Metastatic Breast Carcinoma in the Ovary (tissue), 3 donors: ENCODE data around the genes ATP7B, ALG11 and PCDH8.

DNA sequence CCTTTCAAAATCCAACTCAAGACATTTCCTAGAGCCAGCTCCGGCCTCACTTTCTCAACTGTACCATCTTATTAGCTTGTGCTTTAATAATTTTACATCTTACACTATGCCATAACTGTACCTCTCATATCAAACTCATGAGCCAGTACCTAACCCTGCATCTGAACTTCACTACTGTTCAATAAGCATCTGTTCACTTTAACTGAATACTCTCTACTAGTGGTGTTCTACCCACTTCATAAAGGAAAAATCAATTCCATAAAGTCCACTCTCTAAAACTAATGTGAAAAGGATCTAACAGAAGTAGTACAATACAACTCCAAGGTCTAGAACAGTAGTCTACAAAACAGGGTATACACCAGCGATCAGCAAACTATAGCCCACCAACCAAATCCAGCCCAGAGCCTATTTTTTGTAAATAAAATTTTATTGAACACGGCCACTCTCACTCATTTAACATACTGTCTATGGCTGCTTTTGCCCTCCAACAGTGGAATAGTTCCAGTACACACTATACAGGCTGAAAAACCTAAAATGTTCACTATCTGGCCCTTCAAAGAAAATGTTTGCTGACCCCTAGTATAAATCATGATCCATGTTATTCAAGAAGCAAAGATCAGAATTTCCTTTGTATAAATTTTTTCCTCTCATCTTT, 33.2 kb downstream of the INTS6 start:
- PRO-cap, 3 experiments, result no peak in any of the 3 experiments

DNA sequence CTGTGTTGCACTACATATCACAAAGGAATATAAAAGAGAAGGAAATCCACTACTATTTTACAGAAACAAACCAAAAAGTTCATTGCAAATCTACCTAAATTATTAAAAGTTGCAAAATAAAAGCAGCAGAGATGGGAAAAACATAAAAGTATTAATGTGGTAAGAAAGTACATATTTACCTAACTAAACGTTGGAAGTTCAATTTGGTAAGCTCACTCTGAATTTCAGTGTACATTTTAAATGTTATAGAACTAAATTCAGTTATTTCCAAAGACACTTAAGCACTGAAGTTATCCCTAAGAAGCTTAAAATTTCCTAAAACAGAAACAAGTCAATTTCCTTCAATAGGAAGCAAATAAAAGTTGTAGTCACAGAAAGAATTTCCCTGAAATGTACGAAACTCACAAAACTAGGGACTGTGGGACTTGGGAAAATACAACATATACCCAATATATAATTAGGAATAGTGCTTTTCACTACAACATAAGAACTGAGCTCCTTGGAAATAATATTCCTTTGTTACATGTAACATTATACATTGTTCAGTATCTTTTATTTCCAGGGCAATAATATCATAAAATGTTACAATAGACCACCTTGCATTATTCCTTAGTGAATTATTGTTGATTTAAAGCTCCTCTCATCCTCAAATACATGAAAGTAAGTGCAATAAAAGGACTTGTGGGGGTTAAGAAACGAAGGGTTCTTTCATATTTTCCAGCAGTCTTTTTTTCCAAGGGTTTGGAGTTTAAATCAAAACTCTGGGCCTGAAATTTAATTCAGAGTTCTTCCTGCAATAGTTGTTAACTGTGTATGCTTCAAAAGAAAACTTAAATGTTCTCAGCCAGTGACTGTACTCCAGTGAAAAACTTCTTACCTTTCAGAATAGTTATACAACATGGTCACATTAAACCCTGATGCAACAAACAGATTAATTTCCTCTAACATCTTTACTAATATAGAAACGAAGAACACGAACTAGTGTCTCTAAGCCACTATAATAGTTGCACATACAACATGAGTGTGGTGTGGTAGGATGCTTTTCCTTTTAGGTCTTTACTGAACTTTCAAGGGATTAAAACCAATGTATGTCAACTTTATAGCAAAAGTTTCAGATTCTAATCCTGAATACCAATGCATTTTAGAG, 2.8 kb downstream of the INTS6 start:
- PRO-cap, 3 experiments, result no peak in any of the 3 experiments

GRCh38 chr13:51451415-51451865, 1.4 kb downstream of the INTS6 start:
- PRO-cap, 3 experiments, result peak in 3 of 3 experiments; most common plus-strand start chr13:51451679 (in 2); most common minus-strand start chr13:51451709 (in 2)

GRCh38 chr13:51523299-51523653, 61.0 kb upstream of the WDFY2 start:
- PRO-cap, 3 experiments, result no peak in any of the 3 experiments

DNA sequence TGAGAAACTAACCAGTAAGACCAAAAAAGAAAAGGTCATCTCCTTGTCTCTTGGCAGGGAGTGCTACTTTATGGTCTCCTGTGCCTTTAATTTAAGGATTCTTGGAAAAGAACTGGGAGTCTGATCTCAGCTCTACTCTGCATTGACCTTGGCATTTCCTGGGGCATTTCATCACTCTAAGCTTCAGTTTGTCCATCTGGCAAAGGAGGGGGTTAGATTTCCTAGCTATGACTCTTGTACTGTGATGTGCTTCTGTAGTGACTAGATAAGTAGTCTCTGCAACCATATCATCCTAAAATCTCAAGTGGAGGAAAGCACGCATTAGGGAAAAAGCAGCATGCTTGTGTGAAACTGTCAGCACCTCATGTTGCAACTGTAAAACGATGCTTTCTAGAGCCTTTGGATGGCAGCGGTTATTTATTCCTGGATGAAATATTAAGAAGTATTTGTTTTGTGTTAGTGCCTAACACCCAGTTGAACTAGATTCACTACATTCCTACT, 6.7 kb downstream of the WDFY2 start:
- PRO-cap, 3 experiments, result no peak in any of the 3 experiments

DNA sequence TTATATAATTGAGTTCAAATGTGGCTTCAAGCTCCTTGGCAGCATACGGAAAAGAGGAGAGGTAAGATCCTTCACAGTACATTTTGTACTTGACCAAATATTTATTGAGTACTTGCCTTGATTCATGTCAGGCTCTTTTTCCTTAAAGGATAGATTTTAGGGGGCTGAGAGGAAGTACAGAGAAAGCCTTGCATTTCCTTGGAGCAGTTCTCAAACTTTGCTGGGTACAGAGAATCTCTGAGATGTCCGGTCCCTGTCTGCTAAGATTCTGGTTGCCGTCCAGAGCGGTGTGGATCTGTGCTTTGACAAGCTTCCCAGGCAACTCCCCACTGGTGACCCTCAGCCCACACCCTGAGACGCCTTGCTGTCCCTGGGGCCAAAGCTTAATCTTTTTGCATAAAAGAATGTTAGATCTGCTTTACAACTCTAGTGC, 64.4 kb downstream of the DHRS12 start:
- PRO-cap, 3 experiments, result no peak in any of the 3 experiments

- PRO-cap, 3 experiments, result no peak in any of the 3 experiments
These were observed 21.8 kb downstream of the DHRS12 start for GRCh38 chr13:51781992-51782809.

DNA sequence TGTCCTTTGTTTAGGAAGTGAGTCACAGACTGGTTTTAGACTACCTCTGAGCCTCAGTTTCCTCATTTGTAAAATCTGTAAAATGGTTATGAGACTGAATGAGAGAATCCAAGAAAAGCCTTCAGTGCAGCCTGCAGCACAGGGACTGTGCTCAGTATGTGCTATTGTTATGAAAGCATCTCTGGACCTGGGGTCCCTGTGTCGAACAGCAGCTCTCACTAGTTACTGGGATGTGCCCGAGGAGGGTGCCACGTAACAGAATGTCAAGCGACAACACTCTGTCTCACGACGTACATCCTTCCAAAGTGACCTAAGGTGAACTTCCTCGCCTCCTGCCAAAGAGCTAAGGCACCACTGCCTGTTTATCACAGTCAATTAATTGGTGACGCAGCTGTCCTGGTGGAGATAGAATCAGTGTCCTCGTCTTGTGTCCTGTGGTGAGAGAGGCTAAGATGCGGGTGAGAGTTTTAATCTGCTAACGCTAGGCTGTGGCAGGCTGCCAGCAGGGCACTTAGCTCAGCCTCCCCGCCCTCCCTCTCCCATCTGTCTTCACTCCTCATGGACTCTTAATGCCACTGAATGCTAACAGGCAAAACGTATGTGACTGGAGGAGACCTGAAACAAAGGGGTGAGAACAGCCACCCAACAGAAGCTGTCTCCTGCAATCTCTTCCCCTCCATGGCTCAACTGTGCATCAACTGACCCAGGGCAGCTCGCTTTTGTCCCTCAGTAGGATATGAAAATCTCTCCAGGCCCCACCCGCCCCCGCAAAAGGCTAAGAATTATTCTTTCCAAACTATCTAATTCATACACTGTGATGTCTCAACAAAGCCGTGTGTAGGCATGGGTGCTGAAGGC, 17.9 kb downstream of the DHRS12 start:
- PRO-cap, 3 experiments, result no peak in any of the 3 experiments

DNA sequence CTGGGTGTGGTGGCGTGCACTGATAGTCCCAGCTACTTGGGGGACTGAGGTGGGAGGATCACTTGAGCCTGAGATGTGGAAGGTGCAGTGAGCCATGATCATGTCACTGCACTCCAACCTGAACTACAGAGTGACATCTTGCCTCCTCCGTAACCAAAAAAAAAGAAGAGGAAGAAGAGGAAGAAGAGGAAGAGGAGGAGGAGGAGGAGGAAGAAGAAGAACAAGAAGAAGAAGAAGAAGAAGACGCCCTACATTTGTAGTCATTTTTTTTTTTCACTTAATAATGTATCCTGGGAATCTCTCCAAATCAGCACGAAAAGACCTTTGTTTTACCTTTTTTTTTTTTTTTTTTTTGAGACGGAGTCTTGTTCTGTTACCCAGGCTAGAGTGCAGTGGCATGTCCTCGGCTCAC, 6.2 kb upstream of the TMEM272 start:
- PRO-cap, 3 experiments, result no peak in any of the 3 experiments

DNA sequence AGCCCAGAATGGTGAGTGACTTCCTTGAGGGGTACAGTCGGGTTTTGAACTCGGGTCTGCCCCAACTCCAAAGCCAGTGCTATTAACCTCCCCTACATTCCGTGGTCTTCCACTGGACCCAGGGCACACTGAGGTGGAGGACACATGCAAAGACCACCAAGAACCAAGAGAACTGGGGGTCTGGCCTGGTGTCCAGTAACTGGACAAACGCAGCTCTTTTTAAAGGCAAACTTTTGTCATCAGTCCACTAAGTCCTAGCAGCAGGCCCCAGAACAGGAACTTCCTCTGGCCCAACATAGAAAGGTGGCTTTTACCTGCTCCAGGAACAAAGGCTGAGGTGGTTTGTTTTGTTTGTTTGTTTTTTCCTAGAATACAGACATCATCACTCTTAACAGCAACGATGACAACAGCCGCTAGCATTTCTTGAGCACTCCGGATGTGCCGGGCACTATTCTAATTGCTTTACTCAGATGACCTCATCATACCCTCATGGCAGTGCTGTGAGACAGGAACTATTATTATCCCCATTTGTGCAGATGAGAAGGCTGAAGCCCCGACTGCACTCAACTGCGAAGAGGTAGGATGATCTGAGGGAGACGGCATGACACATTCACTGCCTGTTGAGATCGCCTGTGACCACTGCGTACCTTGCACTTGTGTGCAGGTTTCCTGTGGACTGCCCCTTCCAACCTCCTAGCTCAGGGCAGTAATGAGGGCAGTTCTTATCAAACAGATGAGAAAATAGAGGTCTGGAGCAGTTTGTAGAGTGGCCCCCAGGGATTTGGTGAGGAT, 66.4 kb downstream of the CCDC70 start:
- PRO-cap, 3 experiments, result peak in 1 of 3 experiments; most common plus-strand start position 528 of the sequence (in 1); most common minus-strand start position 283 of the sequence (in 1)

DNA sequence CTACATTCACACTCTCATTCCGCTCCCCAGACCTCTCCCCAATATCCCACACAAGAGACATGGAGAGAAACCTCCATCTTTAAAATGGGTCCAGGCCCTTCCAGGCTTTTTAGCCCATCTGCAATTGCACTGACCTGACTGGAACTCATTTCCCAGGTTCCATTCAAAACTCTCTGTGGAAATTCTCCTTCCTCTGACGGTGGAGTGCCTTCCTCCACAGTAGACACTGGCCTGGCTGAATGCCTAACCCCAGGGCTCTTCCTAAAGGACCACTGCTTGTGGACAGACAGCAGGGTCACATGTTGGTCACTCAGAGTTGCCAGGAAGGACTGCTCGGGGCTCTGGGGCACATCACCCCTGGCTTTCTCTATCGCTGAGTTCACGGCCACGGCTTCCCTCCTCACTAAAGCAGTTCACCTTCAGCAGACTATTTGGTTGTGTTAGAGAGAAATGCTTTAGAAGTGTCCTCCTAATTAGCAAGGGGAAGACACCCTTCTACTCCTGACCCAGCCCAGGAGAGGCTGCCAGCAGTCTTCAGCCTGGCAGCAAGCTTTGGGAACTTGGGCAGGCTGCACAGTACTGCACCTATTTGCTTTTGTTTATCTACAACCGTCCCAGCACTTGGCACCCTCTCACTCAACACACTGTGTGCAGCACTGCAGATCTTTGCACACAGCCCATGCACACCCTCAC, 15.9 kb downstream of the ATP7B start:
- PRO-cap, 3 experiments, result peak in 1 of 3 experiments; most common plus-strand start position 527 of the sequence (in 1); most common minus-strand start position 554 of the sequence (in 1)

DNA sequence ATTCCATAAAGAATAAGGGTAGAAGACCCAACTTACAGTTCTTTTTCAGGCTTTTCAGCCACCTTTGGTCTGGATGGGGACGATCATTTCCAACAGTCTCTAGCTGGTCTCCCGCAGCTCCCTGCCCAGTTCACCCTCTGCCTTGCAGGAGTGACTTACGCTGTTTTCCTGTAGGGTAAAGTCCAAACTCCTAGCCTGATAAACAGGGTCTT, 4.9 kb downstream of the ATP7B start:
- PRO-cap, 3 experiments, result no peak in any of the 3 experiments

DNA sequence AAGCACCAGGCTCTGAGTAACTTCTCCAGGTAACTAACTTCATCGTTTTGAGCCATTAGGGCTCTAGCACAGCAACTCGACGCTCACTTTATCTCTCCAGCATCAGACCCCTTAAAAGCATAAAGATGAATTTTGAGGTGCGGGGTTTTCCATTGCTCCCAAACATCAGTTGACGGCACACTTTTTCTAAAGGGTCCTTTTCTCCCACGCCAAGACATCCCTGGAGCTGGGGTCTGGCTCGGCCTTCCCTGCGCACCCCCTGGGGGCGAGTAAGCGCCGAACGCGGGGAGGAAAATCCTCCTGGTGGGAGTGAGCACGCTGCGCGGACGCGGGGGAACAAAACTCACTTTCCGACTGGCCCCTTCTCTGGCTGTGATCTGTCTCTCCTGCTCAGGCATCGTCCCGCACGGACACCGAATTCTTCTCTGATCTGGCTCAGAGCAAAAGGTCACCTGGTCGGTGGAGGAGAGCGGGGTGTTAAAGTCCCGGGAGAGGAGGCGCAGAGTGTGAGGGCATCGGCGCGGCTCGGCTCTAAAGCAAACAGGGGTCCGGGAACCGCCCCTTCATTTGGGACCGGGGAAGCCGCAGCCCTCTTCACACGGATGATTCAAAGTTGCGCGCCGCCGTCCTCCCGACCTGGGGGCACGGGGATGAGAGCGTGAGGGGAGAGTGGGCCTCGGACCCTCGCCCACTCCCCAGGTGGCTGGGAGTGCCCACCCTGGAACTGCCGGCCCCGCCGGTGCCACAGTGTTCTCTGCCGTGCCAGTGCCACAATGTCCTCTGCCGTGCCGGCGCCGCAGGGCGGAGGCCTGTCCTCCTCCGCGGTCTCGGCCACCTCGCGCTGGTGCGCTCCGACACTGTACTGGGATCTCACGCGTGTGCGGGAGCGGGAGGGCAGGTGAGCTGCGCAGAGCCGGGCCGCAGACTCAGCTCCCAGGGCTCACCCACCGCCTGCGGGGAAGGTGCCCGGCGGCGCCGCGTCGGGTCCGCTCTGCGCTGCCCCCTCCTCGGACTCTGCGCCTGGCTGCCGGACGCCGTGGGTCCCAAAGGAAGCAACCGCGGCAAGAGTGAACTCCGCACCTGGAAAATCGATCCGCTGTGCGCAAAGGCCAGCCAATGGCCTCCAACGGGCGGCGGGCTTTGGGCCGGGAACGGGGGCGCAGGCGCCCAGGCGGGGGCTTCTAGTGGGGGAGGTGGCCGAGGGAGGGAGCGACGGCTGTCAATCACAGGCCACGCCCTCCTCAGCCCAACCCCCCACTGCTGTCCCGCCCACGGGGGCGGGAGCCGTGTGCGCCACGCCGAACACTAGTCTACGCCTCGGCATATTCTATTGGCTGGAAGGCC, at the start of gene ATP7B:
ATP7B (minus strand) TSS at position 511 of the 1,344 bp plus-strand sequence.
- PRO-cap, 3 experiments, result peak in 3 of 3 experiments; most common plus-strand start position 502 of the sequence (in 1); most common minus-strand start position 1,016 of the sequence (in 3)

DNA sequence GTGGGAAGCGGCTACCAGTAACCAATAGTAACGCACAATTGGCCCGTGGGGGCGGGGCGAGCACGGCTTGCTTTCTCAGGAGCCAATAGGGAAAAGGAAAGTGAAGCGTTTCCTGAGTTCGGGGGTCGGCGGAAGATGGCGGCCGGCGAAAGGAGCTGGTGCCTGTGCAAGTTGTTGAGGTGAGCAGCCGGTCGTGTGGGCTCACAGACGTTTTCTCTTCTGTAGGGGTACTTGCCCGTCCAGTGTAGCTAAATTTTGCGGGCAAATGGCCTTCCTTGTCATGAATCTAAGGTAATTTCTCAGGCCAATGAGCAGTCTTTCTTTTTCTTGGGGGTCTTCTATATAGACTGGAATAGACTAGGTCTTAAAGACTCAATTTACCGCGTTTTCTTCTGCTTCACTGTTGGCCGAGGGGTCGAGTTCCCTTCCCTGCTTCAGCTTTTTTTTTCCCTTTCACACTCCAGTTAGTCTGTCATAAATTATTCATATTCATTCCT, at the start of gene ALG11:
ALG11 (plus strand) TSS at position 115 of the 497 bp plus-strand sequence.
- PRO-cap, 3 experiments, result peak in 3 of 3 experiments; most common plus-strand start position 115 of the sequence (in 3)

DNA sequence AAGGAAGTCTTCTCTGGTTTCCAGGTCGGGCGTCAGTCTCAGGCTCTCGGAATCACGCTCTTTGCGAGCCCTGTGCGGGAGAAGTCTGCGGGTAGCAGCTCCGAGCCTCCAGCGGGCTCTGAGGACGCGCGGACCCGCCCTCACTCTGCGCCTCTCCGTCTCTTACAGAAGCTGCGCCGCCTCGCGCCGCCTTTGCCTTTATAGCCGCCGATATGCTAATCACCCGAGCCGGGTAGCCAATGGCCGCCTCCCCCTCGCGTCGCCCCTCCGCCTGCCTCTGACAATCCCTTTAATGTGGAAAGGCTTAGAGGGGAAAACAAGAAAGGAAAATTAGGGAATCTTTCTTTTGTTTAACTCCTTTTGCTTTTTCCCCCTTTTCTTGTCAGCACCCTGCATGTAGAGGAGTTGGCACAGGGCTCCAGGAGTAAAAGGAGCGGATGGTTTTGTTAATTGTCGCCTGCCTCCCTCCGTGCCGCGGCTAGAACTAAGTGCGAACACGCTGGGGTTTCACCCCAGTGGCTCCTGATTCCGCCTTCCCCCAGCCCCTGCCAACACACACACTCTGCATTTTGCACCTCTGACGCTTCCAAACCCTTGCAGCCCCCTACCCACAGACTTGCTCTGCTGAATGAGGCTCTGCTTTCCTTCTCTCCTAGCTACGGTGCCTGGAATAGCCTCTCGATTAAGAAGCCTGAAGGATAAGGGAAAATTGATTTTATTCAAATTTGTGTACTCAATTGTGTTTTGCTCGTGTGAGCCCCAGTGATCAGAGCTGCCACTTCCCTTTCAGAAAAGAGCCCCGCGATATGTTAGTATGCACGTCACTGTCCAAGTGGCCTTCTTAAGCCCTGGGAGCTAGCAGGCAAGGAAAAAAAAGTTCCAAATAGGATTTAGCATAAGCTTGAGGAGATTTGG, at the start of gene PCDH8:
PCDH8 (minus strand) TSS at position 173 of the 915 bp plus-strand sequence.
- PRO-cap, 3 experiments, result no peak in any of the 3 experiments

GRCh38 chr13:53237786-53238324, 209.2 kb downstream of the OLFM4 start:
- PRO-cap, 3 experiments, result no peak in any of the 3 experiments

- PRO-cap, 3 experiments, result no peak in any of the 3 experiments
These were observed 331.4 kb downstream of the OLFM4 start for GRCh38 chr13:53360075-53360274.

DNA sequence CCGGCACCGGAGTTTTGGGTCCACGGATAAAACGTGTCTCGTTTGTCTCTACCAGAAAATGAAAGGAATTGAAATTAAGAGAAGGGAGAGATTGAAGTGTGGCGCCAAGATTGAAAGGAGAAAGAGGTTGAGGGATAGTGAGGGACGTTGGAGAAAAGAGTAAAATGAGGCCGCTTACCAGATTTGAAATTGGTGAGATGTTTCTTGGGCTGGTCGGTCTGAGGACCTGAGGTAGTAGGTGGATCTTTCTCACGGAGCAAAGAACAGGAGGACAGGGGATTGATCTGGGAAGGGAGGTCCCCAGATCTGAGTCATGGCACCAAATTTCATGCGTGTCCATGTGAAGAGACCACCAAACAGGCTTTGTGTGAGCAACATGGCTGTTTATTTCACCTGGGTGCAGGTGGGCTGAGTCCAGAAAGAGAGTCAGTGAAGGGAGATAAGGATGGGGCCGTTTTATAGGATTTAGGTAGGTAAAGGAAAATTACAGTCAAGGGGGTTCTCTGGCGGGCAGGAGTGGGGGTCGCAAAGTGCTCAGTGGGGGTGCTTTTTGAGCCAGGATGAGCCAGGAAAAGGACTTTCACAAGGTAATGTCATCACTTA, 1480.6 kb upstream of the PRR20A start:
- PRO-cap, 3 experiments, result no peak in any of the 3 experiments

GRCh38 chr13:55879718-55880179, 1261.0 kb upstream of the PRR20A start:
- PRO-cap, 3 experiments, result no peak in any of the 3 experiments

GRCh38 chr13:55999619-56000126, 1141.0 kb upstream of the PRR20A start:
- PRO-cap, 3 experiments, result no peak in any of the 3 experiments